A549 (cell line): ENCODE measurements around the gene CHRM2.

DNA sequence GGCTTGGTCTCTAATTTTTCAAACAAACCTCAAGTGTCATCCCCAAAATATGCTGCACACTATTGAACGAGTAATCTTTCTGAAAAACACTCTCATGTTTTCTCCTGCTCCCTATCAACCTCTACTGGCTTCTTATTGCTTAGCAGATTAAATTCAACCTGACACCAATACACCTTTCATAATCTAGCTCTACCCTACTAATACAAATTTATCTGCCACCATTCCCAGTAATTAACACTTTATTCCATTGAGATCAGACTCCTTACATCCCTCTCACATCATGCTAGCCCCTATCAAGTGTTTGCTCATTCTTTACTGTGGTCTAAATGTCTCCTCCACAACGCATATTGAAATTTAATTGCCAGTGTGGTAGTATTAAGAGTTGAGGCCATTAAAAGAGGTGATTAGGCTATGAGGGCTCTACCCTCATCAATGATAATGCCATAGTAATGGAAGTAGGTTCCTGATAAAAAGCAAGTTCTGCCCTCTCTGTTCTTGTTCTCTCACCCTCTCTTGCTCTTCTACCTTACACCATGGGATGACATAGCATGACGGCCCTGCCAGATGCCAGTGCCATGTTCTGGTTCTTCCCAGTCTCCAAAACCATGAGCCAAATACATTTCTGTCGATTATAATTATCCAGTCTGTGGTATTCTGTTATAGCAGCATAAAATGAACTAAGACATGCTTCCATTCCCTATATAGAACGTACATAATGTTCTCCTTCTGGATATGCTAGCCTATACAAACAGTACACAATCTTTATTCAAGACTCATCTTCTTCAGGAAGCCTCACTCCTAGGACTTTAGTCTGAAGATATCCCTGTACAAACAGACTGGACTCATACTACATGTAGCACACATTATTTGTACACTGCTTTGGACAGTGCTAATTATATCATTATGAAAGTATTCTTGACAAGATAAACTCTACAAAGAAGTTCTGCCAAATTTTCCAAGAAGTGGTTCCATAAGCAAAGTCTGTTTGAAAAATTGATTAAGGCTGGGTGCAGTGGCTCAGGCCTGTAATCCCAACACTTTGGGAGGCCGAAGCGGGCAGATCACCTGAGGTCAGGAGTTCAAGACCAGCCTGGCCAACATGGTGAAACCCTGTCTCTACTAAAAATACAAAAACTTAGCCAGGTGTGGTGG, 8.0 kb downstream of the CNOT4 start:
- PRO-cap: no peak
CAGE:
- cytosol, long polyA plus RNA: no peak
- long polyA plus RNA: no peak
- nucleus, long polyA plus RNA: no peak

DNA sequence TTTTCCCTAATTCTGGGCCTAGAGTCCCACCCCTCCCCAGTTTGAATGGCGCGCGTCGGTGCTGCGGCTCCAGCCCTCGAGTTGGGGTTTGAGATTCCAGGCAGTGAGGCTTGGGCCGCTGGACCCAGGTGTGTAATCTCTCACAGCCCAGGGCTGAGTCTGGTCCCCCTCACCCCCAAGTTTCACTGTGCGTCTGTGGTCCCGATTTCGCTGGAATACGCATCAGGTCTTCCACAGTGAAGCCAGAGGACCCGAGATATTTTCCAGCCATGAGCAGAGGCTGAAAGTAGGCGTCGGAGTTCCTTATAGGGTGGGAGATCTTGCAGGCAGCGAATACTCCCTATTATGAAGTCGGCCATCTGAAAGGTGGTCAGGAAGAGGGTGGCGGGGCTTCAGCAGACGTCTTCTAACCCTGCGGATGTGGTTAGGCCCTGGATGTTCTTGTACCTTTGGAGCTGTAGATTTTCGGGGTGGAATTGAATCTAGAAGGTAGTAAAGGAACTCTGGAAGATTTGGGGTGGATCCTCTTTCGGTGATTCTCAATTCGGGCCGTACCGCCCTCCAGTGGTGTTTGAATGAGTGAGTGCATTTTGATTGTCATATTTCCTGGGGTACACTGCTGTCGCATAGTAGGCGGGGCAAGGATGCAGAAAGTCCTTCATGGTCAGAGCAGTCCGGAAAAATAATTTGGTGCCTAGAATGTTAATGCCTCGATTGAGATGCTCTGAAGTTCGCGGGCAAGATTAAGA, 544 bp downstream of the NUP205 start:
- PRO-cap: no peak
CAGE:
- cytosol, long polyA plus RNA: no peak
- long polyA plus RNA: no peak
- nucleus, long polyA plus RNA: no peak

GRCh38 chr7:135616712-135617518, 45.4 kb upstream of the STMP1 start:
- PRO-cap: no peak
CAGE:
- cytosol, long polyA plus RNA: no peak
- long polyA plus RNA: no peak
- nucleus, long polyA plus RNA: no peak

GRCh38 chr7:135773485-135773884, 24.9 kb upstream of the FAM180A start:
- PRO-cap: unidirectional peak, plus-strand start at chr7:135773591
CAGE:
- cytosol, long polyA plus RNA: no peak
- long polyA plus RNA: no peak
- nucleus, long polyA plus RNA: no peak

DNA sequence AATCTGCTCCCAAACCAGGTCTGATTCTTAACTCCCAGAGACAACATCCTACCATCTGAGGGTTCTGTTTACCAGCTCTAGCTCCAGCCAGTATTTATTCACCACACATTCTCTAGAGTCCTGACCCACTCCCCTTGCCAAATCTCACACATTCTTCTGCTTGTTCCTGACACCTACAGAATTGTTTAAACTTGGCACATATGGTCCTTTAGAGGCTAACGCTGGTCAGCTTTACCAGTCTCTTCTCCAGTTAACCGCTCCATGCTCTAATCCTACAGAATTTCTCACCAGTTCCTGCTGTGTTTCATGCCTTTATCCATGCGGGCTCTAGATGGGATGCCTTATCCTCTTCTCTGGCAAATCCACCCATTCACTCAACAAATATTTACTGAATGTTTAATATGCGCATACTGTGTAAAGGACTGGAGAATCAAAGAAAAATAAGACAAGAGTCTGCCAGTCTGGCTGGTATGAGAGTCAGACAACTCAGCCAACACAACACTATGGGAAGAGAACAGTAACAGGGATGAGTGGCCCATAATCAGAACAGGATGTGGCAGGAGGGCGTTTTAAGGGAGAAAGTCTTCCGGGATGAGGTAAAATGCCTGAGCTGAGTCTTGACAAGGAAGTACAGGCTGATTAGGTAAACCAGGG, 46.3 kb downstream of the MTPN start:
- PRO-cap: no peak
CAGE:
- cytosol, long polyA plus RNA: no peak
- long polyA plus RNA: no peak
- nucleus, long polyA plus RNA: no peak

DNA sequence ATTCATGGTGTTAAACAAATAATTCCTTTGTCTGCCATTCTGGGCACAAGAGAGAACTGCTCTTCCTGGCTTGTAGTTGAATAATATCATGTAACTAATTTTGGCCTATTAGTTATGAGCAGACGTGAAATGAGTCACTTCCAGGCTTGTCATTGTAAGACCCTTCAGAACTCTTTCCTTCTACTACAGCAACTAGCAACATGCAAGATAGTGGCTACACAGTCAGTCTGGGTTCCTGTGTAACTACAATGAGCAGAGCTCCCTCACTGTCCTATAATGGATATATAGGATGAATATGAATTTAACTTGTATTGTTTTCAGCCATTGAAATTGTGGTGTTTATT, 2.8 kb upstream of the MTPN start:
- PRO-cap: no peak
CAGE:
- cytosol, long polyA plus RNA: no peak
- long polyA plus RNA: no peak
- nucleus, long polyA plus RNA: no peak

- PRO-cap: no peak
CAGE:
- cytosol, long polyA plus RNA: no peak
- long polyA plus RNA: no peak
- nucleus, long polyA plus RNA: no peak
Observed at GRCh38 chr7:136046115-136046602, 69.0 kb upstream of the MTPN start.

DNA sequence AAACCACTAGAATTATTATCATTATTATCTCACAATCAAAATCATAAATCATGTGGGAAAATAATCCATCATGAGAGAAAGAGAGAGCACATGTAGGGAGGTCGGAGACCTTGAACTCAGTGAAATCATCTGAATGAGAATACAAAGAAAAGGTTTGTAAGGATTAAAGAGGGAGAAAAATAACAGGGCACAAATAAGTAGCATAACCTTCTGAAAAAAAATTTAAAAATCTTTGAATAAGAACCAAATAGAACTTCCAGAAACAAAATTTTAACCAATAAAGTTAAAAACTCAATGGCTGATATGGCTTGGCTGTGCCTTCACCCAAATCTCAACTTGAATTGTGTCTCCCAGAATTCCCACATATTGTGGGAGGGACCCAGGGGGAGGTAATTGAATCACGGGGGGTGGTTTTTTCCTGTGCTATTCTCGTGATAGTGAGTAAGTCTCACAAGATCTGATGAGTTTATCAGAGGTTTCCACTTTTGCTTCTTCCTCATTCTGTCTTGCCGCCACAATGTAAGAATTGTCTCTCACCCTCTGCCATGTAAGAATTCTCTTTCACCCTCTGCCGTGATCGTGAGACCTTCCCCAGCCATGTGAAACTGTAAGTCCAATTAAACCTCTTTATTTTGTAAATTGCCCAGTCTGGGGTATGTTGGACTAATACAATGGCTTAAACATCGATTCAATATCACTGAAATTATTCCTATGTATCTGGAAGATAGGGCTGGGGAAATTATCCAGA, 115.4 kb upstream of the MTPN start:
- PRO-cap: no peak
CAGE:
- cytosol, long polyA plus RNA: no peak
- long polyA plus RNA: no peak
- nucleus, long polyA plus RNA: no peak

GRCh38 chr7:136868276-136869562, at the start of gene CHRM2:
Gene CHRM2, plus strand, starts transcription at chr7:136868652.
- PRO-cap: no peak
CAGE:
- cytosol, long polyA plus RNA: no peak
- long polyA plus RNA: no peak
- nucleus, long polyA plus RNA: no peak

DNA sequence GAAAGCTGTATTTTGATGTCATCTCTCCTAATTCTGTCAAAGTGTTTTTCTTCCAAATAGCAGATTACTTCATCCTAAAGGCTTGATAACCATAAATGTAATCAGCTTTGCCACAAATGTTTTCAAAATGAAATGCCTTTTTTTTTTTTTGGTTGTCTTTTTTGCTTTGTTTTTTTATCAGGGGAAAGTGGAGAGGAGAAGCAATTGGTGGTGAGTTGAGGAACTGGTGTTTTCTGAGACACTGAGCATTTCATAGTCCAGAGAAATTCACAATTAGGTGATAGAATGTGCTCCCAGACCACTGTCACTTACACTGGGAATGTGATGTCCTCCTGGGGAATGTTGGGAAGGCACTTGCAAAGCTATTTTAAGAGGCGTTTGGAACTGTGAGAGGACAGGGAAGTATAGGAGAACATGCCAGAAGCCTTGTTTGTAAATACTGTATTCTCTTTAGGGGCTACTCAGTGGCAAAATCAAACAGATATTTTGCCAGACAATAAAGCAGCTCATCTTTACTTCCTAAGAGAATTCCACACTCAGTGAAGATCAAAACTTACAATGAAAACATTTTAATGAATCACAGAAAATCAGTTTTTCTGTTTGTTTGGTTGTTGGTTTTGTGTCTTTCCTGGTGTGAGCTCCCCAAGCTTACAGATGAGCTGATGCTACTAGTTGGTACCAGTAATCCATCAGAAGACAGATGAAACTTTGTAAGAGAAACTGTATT, 16.1 kb downstream of the CHRM2 start:
- PRO-cap: no peak
CAGE:
- cytosol, long polyA plus RNA: no peak
- long polyA plus RNA: no peak
- nucleus, long polyA plus RNA: no peak

DNA sequence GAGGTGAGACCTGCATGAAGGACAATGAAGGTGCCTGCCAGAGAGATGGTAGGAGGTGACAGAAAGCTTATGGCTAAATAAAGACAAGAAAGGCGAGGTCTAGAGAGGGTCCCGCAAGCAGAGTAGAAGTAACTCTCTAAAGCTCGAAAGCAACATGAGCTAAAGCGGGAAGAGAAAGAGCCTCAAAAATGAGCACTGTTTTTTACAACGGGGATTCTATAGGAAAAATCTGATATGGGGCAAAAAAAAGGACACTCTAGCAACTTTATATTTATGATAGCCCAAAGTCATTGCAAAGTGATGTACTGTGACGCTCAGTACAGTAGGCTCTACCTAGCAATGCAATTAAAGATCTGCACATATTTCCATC, 91.9 kb upstream of the PTN start:
- PRO-cap: no peak
CAGE:
- cytosol, long polyA plus RNA: no peak
- long polyA plus RNA: no peak
- nucleus, long polyA plus RNA: no peak

GRCh38 chr7:137579902-137580158, 236.3 kb upstream of the PTN start:
- PRO-cap: no peak
CAGE:
- cytosol, long polyA plus RNA: no peak
- long polyA plus RNA: no peak
- nucleus, long polyA plus RNA: no peak

DNA sequence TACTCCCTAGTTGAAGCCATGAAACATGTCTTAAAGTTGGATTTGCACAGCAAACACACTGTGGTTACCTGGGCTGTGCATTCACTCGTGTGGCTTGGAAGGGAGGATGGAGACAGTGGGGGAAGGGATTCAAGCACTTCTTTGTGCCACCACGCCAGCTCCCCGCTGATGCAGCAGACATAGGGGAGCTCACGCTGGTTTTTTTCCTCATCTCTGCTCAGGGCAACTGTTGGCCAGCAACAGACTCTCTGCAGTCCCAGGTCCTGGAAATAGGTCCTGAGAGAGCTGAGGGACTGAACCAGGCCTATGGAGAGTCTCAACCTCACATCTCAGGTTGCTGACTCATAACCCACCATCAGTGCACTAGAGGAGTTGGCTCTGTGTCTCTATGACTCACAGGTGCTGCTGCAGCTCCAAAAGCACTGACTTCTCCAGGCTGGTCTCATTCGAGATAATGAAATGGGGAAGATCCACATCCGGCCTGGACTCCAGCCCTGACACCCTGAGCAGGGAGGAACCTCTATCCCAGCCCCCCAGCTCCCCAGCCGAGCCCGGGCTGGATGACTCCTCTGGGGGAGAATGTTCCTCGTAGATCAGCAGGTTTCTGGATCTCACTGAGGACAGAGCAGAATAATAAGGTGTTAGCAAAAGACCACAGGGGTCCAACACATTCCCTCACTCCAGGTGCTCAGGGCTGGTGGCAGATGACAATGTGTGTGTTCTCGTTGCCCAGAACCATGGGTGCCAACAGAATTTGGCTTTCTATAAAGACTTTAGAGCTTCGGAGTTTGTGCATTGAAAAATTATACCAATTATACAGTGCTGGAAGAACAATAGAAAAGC, 35.5 kb upstream of the DGKI start:
- PRO-cap: no peak
CAGE:
- cytosol, long polyA plus RNA: no peak
- long polyA plus RNA: no peak
- nucleus, long polyA plus RNA: no peak

DNA sequence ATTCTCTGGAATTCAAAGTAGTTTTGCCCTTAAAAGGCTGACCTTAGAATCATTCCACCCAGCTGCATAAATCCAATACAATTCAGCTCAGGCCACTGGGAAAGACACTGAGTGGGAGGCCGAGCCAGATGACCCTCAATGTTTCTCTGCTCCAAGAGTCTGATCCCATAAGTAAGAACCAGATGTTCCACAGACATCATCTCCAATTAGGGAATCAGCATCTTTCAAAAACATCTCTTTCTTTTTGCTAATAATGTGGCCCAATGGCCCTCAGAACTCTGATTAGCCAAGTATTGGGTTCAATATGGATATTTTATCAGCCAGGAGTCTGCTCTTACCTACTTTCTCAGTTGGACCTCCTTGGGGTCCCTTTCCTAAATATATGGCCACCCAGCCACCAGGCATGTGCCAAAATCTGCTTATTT, 26.0 kb downstream of the CREB3L2 start:
- PRO-cap: no peak
CAGE:
- cytosol, long polyA plus RNA: no peak
- long polyA plus RNA: no peak
- nucleus, long polyA plus RNA: no peak

DNA sequence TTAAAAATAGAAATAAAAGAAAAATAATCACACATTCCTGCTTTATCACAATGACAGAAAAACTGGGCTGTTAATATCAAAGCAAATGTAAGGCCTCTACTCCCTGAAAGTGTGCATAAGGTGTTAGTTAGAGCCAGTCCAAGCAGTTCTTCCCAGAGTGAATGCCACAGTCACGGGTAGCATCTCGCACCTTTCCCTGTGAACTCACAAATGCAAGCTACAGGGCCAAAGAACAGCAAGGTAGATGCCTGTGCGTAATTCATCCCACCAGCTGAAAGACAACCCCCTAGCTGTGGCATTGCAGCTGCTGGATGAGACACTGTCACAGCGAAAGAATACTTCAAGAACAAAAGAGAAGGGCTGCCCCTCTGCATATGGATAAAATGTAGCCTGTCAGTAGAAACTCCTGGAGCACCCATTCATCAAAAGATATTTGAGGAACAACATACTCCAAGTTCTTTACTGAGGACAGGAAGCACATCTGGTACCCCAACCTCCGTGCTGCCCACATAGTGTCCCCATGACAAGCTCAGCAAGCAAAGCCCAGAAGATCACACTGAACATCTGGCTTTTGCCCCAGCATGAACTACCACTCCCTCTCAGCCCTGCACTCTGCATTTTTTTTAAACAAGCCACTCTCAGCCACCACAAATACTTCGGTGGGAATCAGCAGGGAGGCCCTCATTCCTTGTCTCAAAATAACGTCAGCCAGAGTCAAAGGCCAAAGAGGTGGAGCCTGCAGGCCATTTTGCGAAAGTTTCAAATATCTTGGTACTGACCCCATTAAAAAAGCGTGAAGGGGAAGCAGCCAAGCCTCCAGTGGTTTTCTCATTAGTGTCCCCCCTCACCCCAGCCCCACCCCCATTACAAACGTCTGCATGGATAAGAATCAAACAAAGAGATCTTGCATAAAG, 1.8 kb downstream of the CREB3L2 start:
- PRO-cap: no peak
CAGE:
- cytosol, long polyA plus RNA: no peak
- long polyA plus RNA: no peak
- nucleus, long polyA plus RNA: no peak

GRCh38 chr7:138067607-138068023, 8.6 kb upstream of the AKR1D1 start:
- PRO-cap: no peak
CAGE:
- cytosol, long polyA plus RNA: no peak
- long polyA plus RNA: no peak
- nucleus, long polyA plus RNA: no peak

DNA sequence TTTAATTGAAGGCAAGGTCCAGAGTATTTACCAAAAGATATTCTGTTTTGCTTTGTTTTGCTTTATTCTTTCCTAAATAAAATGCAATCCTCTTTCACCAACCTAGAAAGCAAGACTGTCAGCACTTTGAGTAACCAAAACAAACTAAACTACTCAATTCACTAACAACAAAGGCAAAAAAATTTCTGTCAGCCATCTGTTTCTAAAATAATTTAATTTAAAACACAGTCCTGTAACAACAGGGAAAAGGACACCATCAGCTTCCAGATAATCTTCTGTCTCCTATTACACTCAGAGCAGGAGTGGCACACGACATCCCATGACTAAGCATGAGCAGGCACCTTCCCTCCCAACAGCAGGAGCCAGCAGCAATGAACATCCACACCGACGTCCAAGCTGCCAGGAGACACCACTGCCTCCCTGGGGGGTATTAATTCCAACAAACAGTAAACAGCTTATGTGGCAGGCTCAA, 45.8 kb downstream of the KIAA1549 start:
- PRO-cap: no peak
CAGE:
- cytosol, long polyA plus RNA: no peak
- long polyA plus RNA: no peak
- nucleus, long polyA plus RNA: no peak

DNA sequence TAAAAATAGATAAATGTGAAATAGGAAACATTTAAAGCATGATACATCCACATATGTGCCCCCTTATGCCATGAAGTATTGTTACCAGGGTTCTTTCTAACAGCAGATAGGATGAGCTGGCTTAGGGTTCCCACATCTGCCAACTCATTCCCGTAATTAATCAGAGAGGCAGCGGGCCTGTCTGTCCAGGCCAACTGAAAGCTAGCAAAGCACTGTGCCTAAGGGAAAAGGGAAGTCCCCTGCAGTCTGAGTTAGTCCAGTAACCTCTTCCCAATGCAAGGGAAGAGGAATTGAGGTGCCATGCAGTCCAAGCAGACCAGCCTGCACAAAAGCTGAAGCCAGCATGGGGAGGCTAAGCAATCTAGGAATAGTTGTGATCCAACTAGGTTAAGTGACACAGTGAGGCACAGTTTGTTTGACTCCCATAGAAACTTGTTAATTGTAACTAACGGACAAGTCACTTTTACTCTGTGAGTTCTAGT, 18.3 kb upstream of the ZC3HAV1L start:
- PRO-cap: no peak
CAGE:
- cytosol, long polyA plus RNA: no peak
- long polyA plus RNA: no peak
- nucleus, long polyA plus RNA: no peak

DNA sequence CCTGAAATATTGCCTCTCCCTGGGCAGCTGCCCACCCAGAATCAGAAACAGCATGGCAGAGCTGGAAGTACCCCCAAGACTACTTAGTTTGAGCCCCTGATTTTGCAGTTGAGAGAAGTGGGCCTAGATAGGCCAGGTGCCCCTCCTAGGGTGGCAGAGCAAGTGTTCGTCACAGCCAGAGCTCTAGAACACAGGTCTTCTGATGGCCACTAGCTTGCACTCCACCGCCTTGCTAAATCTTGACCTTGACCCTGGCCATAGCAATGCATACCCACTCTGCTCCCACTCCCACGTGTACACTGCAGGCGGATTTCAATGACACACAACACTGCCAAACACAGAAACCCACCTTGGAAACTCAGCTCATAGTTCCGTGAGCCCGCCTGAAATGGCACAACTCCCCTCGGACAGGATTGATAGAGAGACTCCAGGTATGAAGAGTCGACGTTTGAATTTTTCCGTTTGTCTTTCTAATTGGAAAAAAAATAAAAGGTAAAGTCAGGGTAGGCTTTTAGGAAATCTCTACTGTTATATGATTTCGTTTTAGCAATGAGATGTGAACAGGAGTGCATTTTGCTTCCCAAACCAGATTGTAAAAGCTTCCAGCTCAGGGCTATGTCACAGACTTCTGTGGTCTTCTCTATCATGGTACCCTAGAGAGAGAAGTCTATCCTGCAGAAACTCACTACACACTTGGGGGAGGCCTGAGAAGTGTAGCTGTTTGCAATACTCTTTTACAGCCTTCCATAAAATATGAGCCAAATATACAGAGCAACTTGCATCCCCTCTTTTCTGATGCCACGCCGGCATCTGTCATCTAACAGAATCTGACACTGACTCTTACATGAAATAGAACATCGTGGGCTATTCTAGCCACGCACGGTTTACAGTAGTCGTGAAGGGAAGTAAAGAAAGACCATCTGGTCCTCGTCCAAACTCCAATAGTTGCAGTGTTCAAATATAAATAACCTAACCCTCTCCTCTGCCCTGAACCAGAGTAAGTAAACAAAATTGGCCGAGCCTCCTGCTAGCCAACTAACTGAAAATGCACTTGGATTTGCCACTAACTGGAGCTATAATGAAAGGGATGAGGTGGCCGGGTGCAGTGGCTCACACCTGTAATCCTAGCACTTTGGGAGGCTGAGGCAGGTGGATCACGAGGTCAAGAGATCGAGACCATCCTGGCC, 29.1 kb upstream of the ZC3HAV1L start:
- PRO-cap: no peak
CAGE:
- cytosol, long polyA plus RNA: no peak
- long polyA plus RNA: no peak
- nucleus, long polyA plus RNA: no peak

DNA sequence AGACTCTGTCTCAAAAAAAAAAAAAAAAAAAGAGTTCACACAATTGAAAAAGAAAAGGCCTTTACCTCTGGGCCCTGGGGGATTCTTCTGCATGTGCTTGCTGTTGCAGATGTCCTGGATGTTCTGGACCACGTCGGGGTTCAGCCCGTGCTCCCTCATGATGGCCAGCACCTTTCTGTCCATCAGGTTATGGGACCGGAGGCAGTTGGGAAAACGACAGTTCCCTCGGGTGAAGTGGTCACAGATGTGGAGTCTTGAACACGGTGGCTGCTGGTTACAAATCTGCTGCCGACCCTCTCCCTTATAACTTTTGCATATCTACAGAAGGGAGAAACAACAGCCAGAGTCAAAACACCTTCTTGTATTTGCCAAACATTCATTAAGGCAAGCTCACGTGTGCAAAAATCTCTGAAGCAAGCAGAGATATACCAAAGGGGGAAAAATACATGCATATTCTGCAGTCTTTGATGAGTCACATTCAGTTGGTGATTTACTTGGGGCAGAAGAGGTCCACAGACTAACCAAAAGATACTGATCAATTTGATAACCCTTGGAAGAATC, 25.7 kb downstream of the ZC3HAV1 start:
- PRO-cap: no peak
CAGE:
- cytosol, long polyA plus RNA: no peak
- long polyA plus RNA: no peak
- nucleus, long polyA plus RNA: no peak